Jejunum (tissue), 1 donor: ENCODE measurements around a stretch of chr1.

- PRO-cap = no peak
Measured at GRCh38 chr1:116374719-116375528, 1.9 kb downstream of the ATP1A1 start.

DNA sequence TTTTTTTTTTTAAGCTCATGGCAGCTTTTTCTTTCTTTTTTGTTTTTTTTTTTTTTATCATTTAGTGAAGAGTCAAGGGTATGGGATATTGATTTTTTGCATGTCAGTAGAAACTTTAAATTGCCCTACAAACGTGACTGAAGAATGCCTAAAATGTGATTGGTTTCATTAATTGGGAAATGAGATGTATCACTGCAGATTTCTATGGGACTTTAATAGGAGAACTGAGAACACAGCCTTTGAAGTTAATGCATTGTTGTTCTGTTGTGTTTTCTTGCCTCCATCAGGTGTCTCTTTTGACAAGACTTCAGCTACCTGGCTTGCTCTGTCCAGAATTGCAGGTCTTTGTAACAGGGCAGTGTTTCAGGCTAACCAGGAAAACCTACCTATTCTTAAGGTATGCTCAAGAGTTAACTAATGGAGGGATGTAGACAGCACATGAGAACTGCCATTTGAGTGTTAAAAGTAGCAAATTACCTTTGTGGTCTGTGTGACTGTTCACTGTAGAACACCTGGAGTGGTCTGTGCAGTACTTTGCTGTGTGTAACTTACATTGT, 17.5 kb downstream of the ATP1A1 start:
- PRO-cap = no peak

DNA sequence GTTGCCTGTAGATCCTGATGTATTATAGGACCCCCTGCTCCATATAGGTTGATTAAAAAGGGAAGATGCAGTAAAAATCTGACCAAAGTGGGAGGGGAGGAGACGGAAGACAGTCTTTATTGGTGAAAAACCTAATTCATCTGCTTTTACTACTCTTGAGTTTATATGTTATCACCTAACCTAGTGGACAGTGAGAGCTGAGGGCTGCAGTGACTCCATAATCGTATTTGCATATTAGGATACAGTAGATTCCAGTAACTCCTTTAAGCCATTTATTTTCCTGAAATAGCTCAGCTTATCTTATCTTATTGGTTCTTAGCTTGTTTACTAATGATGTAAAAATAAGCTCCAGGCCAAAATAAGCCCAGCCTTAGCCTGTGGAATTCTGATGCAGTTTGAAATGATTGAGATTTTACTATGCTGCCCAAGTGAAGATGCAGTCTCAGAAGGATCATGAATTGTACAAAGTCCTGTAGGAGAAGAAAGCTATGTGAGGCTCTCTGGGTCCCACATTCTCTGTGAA, 18.1 kb downstream of the ATP1A1 start:
- PRO-cap = no peak

DNA sequence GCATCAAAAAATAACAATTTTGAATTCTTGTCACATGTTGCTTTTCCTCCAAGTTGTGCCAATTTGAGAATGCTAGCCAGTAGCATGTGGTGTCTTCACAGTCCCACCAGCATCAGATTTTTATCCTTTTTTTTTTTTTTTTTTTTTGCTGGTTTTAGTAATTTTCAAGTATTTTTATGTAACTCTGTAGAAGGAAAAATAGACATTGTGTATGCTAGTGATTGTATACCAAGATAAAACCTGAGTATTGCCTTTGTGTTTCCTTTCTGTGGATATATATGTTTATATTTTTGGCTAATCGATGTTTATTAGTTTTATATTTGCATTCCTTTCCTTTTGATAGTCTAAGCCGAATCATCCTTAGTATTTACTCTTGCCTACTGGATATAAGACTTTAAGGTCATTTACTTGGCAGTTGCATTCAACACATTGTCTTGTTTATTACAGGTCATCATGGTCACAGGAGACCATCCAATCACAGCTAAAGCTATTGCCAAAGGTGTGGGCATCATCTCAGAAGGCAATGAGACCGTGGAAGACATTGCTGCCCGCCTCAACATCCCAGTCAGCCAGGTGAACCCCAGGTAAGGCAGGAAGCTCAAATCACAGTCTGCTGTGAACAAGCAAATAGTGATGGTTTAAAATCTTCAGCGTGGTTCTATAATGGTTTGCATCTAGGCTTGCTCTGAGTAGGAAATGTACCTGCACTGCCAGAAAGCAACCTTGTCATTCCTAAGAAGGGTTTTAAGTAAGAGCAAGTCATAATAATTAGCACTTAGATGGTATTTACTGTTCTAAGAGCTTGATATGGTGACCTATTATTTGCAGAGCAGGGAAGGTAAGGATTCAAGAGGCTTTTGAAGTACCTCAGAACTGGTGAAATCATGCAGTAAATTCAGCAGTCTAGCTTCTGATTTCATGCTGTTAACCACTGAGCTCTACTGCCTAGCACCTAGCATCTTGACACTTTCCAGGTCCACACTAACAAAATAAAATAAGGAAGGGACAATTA, 23.4 kb downstream of the ATP1A1 start:
- PRO-cap = no peak

DNA sequence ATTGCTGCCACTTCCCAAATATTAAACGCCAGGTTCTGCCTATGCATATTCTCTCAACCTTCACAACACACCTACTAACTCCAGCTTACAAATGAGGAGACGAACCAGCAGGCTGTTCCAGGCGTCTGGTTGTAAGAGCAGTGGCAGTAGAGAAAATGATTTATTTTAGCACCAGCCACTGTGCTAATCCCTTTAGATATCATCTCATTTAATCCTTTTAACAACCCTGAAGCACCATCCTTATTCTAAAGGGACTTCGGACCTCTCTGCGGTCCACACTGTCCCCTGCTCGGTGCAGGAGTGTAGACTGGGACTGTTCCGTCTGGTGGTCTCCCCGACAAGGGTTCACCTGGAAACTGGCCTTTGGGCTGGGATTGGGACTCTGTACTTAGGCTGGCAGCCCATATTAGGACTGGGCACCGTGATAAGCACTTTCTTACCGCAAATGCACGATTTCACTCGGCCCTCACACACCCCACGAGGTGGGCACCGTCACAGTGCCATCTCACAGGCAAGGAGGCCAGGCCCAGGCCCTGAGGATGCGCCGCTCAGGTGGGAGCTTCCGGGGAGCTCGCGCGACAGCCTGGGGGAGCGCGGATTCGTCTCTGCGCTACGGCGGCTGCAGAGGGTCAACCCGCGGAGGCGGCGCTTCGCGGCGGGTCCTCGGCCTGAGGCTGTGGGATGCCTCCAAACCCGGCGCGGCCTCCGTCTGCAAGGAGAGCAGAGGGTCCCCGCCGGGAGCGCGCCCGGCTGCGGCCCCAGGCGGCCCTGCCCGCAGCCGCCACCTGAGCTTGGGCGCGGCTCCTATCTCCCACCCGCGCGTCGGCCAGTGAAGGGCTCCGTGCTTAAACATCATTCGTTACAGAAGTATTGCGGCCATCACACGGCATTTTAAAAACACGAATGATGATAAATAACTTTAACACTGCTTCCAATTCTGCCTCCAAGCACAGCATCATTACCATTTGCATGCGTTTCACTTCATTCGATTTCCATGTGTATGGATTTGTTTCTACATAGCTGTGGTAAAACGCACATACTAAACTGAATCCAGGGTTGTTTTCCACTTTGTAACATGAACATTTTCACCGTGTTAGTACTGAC, 45.3 kb downstream of the ATP1A1 start:
- PRO-cap = bidirectional peak, plus-strand start at position 629 of the sequence, minus-strand start at position 550 of the sequence

DNA sequence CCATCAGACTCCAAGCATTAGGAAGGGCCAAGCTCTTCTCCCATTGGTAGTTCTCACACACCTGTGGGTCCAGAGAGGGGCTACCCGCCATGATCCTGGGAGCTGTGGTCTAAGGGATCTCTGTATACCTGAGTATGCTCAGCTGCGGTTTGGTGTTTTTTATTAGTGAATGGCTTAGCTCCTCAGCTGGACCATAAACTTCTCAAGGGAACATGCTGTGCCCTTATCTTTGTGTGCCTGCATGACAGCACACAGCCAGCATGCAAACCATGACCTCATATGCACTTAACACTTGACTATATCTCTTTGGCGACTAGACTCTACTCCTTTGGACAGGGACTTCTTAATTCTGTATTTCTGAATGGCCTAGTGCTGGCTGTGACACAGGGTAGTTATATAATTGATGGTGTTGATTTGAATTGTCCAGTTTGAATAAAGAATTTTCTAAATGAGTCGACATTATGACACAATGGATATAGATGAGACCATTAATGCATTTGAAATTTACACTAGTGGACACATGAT, 94.4 kb downstream of the CD58 start:
- PRO-cap = no peak

DNA sequence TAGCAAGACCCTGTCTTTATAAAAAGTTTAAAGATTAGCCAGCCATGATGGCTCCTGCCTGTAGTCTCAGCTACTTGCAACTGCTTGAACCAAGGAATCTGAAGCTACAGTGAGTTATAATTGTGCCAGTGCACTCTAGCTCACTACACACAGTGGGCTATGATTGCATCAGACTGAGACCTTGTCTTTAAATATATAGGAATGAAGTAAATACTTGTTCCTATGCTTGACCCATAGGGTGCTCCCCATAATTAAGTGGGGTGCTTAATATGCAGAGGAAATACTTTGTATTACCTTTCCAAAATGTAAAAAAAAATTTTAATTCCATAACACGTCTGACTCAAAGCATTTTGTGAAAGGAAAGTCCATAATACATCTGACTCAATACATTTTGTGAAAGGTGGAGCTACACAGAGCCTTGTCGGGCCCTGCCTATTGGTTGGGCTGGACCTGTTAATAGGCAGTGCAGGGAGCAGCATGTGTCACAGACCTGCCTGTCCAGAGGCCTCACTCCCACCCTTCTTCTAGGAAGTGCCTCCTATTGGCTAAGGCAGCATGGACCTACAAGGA, 33.7 kb downstream of the CD58 start:
- PRO-cap = no peak

GRCh38 chr1:116571780-116572065, 897 bp upstream of the CD58 start:
- PRO-cap = no peak

DNA sequence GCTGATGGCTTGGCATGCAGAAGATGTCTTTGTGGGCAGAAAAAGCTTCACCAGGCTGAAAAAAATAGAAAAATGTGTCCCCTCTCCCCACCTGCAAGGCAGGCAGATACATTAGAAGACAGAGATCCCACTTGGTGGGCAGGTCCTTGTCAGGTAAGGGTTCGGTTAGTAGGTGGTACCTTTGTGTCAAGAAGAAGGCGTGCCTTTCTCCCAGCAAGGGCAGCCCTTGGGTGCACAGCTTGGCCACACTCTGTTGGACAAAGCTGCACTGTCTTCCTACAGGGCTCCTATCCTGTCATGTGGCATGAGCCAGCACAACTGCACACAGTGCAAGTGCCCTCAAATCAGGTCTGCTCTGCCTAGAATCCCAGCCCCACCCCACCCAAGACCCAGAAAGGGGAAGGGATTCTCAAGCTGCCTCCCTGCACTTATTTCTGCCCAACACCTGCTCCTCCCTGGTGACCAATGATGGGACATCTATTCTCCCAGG, 42.8 kb upstream of the IGSF3 start:
- PRO-cap = no peak

DNA sequence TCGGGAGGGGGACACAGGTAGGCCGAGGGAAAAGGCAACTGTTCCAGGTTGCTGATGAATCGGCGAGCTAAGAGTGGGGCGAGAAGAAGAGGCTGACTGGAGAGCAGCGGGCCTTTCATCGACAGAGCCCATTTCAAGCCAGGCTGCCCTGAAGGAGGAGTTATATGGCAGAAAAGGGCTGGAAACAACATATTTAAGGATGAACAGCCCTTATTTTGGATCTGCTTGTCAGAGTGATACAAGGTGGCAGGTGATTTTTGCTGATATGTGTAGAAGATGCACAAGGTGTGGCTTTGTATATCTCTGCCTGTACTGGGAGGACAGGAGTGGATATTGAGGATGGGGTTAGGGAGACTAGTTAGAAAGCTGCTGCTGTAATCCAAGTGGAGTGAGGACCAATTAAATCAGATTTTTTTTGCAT, 1.0 kb downstream of the CD2 start:
- PRO-cap = no peak

DNA sequence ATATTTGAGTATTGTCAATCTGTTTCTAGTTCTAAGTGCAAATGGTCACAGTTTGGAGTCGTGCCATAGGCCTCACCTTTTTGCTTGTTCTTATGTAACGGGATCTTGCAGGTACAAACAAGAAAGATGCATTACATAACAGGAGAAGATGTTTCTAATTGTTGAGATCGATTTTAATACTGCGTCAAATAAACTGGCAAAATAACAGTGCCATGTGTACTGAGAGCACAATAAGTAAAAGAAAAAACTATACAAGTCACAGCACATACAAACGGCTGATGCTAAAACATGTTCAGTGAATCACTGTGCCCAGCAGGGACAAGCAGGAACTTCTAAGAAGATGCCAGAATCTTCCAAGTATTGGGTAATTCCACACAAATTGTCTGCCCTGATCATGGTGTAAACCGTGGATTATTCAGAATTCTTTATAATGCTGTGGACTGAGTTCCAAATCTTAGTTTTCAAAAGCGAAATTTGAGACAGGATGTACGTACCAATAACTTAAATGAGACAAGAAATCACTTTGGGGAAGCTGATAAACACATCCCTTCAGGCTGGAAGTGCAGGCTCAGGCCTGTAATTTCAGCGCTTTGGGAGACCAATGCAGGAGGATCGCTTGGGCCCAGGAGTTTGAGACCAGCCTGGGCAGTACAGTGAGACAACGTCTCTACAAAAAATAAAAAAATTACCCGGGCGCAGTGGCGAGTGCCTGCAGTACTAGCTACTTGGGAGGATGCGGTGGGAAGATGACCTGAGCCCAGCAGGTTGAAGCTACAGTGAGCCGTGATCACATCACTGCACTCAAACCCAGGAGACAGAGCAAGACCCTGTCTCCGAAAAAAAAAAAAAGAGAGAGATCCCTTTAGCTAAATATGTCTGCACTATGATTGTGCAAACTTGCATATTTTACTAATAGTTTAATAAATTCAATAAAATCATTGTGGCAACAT, 54.4 kb downstream of the CD2 start:
- PRO-cap = no peak

DNA sequence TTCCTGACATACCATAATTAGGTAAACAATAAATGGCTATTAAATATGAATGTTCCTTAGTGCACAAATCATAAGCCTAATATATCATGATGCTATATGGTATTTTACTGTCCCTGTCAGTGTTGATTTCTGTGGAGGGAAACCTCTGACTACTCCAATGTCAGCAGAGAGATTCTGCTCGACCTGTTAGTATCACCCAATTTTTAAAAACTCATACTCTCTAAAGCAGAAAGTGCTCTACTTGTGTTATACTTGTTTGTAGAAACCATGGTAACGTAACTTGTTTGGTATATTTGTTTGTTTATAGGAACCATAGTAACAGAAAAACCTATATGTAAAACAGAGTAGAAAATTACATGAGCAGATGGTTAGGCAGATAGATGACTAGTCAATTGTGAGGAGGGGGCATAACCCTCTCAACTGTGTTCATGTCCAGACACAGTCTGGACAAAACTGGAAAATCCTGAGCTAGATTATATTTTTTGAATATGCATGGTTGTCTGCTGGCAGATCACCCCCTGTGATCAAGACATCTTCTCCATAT, 6.7 kb downstream of the TRIM45 start:
- PRO-cap = no peak

DNA sequence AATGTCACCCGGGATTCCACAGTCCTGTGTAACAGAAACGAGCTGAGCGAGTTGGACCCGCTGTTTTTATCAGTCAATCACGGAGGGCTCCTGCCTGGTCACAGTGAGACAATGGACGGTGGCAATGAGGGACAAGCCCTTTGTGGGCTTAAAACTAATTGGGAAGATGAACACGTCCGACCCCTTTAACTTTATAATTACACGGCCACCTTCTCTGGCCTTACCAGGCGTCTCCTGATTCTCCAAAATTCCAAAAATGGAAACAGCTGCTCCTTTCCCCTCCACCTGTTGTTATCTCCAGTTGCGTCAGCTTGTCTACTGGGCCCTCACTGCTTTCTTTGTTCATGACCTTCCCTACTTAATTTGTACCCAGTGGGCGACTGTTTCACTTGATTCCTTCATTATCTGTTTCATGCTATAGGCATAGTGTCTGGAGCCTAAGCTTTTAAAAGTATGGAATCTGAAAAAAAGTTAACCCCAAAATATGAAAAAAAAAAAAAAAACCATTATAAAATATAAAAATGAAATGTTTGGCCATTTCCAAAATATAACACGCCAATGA, 1.1 kb upstream of the TRIM45 start:
- PRO-cap = no peak

DNA sequence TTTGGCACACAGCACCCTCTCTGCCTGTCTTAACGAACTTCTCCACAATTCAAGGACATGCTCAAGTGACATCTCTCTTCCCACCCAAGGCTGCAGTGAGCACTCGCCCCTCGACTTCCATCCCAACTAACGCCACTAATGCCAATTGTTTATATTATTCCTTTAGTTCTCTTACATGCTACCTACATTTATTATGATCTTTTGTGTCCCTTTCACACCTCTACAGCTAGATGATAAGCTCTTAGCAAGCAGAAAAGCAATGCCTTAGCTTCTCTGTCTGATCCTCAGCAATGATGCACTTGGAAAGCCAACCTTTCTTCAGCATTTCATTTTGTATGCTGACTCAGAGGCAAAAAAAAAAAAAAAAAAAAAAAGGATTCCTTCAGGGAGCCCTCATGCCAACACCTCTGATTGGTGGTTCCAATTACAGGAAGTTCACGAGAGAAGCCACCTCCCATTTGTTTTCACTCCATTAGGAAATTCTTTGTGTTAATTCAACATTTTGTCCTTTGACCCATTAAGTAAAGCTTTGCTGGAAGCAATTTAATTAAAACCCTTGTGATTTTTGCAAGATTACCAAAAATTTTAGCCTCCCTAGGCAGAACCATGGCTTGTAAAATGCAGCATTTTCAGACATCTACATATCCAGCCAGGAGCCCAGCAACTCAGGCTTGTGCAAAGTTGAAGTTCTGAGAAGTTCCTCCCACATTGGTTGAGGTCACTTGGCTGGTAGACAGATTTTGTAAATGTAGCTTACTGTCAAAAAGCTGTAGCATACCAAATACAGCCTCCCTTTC, 27.0 kb upstream of the VTCN1 start:
- PRO-cap = no peak

- PRO-cap = no peak
Measured at GRCh38 chr1:117268669-117269557, 58.2 kb upstream of the VTCN1 start.

- PRO-cap = unidirectional peak, minus-strand start at chr1:117368940
Measured at GRCh38 chr1:117368665-117369096, 1.4 kb downstream of the MAN1A2 start.

- PRO-cap = no peak
Measured at GRCh38 chr1:117641368-117641677, 35.5 kb downstream of the TENT5C start.

- PRO-cap = no peak
Measured at GRCh38 chr1:117656055-117656931, 50.4 kb downstream of the TENT5C start.

- PRO-cap = no peak
Measured at GRCh38 chr1:117821526-117822073, 107.8 kb downstream of the GDAP2 start.

DNA sequence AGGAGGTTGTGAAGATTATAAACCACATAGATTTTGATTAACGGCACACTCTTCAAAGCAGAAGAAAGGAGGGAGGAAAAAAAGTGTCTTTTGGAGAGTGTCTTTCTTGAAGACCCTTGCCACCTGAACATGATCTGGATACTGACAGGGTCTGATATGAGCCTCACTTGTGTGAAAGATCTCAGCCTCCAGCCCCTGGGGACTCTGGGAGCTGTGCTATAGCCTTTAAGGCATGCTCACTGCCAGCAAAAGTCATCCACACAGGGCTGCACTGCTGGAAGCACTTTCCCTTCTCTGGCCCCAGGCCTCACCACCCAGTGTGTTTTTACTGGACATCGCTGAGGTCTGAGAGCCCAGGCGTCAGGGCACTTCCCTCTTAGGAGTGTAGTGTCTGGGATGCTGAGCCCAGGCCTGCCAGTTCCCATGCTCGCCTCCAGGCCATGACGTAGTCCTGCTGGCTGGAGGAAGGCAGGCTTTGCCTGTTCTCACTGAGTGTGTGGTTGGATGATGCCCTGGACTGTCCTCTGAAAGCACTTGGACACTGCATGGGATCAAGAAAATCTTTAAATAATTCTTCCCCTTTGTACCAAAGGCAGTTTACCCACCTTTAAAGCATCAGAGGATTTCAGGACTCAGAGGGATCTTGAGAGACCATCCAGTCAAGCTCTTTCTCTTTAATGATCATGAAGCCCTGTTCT, 101.2 kb downstream of the GDAP2 start:
- PRO-cap = no peak